H7 (cell line): ENCODE results near the genes ENOX2, STK26, GPC3, PLAC1, ETDC, CT45A3 and SLC9A6.

GRCh38 chrX:130129642-130130416 is 19.5 kb upstream of the ELF4 start:
- RAMPAGE, long total RNA = no peak

DNA sequence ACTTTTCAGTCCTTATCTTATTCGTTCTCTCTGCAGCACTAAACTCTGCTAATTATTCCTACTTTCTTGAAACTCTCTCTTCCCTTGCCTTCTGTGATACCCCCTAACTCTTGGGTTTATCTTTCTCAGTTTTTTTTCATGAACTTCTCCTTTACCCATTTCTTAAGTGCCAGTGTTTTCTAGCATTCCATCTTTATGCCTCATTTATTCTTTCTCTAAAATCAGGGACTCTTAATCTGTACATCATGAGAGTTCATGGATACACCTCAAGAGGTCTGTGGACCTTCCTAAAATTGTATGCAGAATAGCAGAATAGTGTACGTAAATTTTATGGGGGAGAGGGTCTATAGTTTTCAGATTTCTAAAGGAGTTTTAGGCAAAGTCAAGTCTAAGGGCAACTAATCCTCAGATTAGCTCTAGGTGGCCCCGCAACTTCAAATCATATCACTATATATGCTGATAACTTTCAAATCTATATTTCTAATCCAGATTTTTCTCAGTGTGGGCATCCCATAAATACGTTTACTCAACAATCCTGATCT is 60.3 kb downstream of the ENOX2 start:
- RAMPAGE, long total RNA = no peak

GRCh38 chrX:130902358-130903686 is at the start of gene ENOX2:
Gene ENOX2 (minus strand): TSS chrX:130903209.
- RAMPAGE, long total RNA = no peak

DNA sequence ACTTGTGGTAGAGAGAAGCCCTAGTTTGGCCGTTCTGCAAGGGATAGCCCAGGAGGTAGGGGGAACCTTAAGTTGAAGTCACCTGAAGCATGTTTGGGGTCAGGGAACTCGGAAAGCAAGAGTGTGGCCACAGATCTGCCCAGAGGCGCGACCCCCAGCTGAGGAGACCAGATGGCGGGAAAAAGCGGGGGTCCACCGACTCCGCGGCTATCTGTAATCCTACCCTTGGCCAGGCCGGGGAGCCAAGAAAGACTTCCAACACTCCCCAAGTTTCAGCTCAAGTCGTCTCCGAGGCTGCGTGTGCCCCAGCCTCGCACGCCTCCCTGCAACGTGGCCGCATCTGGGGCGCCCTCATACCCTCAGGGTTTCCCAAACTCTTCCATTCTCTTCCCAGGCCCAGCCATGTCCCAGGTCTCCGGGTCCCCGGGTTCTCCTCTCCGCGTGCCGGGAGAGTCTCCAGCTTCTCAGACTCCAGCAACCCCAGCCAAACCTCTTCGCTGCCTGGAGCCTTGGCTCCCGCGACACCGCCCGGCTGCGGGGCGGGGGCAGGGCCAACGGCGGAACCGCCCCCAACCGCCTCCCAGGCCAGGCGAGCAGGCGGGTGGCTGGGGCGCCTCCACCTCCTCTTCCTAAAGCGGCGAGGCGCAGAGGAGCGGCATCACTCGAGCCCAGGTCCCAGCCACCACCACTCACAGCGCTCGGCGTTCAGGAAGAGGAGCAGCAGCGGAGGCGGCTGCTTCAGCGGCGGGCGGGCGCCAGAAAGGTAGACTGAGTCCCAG is at the start of gene STK26:
TSS of gene STK26 (plus strand) at position 658 of the 779 bp plus-strand sequence.
- RAMPAGE, long total RNA = start-site peak on the plus strand centred at position 640 of the sequence, 105 bp wide, 941 reads

DNA sequence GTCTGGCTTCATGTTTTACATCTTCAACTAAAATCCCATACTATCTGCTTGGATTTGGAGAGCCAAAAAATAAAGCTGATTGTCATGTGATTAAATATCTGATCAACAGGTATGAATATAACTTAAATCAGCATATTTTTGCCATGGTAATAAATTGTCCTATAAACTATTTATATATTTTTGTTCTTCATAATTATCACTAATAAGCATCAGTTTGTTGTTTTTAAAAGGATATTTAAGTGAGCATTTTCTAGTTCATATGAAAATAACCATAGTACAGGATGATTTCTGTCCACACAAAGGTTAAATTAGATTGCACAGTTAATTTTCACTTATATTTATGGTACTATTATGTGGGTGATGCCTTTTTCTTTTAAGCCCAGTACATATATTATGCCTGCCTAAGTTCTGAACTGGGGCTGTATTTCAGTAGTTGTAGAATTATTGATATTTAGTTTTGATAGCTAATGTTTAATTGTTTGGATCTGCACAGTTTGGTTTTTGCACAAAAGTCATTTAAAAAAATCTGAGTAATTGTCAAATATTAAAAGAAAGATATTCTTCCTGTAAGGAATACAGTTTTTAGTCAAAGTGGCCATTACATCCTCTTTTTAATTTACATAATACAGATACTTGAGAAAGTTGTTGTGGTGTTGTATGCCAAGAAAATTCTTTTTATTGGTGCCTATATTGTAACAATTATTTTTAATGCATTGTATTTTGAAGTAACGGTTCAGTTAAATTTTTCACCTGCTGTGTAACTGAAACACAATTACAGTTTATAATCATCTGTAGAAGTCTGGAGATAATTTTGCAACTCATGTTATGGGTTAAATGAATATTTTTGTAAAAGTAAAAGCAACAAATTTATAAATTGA is 52.1 kb downstream of the STK26 start:
- RAMPAGE, long total RNA = no peak

DNA sequence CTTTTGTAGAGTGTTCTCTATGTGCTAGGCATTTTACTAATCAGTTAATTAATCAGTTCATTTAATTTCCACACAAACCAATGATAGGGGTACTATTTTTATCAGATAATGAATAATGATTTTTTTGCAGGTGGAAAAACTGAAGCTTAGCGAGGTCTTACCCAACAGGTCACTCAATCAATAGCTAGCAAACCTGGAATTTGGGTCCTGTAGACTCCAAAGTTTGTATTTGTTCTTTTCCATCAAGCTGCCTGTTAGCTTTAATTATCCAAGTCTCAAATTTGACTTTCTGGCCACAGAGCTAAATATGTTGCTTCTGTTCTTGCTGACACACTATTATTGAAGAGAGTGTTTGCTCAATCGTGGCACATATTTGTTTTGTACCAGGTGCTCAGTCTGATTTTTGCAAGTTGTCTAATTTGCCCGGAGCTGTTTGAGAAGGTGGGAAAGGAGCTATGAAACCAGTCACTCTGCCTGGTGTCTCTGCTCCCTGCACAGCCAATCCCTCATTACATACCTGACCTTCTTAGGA is 41.7 kb upstream of the FRMD7 start:
- RAMPAGE, long total RNA = no peak

- RAMPAGE, long total RNA = no peak
Observed at GRCh38 chrX:132281274-132281712, 62.0 kb upstream of the RAP2C start.

DNA sequence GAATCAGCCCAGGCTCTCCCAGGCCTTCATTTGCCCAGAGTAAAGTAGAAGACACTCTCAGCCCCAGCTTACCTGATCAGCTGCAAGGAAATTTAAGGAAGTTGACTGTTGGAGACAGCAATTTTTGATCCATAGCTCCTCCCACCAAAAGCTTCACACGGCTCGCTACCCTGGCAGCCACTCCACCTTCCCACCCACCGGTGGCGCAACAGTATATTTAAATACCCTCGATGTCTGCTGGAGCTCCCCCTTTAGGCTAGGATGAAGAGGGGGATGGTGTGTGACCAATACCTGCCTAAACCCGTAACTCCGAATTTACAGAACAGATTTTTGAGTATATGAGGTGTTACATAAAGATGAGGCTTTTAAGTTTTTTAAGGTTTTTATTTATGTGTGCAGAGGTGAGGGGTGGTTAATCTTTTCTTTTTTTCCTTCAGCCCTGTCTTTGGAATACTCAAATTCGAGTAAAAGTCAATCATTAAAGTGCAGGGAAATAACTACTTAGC is 75.3 kb downstream of the MBNL3 start:
- RAMPAGE, long total RNA = start-site peak on the minus strand centred at position 83 of the sequence, 36 bp wide, 5 reads

DNA sequence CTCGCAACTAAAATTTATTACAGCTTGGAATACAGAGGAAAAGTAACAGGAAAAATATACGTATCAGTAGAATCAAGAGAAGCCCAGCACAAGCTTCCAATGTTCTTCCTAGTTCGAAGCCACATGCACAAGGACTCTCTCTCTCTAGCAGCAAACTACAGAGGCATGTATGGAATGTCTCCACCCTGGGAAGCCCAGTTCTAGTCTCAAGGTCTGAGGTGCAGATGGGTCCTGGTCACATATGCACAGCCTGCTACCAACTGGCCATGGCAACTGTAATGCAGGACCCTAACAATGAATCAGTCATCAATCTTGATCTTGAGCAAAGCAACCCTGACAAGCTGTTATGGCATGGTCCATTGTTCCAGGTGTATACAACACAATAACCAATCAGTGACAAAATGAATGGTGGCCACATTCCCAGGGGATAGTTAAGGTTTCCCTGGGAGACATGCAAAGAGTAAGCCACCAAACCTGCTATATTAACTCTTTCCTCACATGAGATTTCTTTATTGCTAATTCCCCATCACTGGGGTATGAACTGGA is 55.8 kb downstream of the MBNL3 start:
- RAMPAGE, long total RNA = no peak

DNA sequence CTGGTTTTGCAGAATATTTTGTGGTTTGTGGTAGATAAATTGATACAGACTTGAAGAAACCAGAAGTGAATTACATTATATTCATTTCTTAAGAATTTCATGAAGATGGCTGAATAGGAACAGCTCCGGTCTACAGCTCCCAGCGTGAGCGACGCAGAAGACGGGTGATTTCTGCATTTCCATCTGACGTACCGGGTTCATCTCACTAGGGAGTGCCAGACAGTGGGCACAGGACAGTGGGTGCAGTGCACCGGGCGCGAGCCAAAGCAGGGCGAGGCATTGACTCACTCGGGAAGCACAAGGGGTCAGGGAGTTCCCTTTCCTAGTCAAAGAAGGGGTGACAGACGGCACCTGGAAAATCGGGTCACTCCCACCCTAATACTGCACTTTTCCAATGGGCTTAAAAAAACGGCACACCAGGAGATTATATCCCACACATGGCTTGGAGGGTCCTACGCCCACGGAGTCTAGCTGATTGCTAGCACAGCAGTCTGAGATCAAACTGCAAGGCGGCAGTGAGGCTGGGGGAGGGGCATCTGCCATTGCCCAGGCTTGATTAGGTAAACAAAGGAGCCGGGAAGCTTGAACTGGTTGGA is 51.2 kb upstream of the HS6ST2 start:
- RAMPAGE, long total RNA = no peak

GRCh38 chrX:133638221-133638635 is 222.9 kb upstream of the GPC4 start:
- RAMPAGE, long total RNA = no peak

DNA sequence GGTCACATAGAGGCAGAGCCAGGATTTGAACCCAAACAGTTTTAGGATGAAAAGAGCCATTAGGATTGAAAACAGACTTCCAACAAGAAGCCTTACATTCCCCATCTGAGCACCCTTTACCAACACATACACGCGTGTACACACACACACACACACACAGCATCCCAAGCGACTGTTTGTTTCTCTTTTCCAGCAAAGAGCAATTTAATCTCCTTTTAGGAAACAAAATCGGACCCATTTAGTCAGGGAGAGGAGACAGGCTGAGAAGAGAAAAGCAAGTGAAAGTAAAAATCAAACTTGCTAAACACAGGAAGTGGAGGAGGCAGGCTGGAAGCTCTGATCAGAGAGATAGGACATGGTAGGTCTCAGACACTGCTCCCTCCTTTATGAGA is 62.4 kb downstream of the GPC3 start:
- RAMPAGE, long total RNA = no peak

- RAMPAGE, long total RNA = start-site peak on the minus strand at chrX:133985582-133985598, 276 reads
Observed at GRCh38 chrX:133985360-133986172, at the start of gene GPC3. Gene GPC3 (minus strand): TSS chrX:133985594.

GRCh38 chrX:134658073-134658669 is at the start of gene PLAC1:
Gene PLAC1 (minus strand): TSS chrX:134658471.
- RAMPAGE, long total RNA = no peak

DNA sequence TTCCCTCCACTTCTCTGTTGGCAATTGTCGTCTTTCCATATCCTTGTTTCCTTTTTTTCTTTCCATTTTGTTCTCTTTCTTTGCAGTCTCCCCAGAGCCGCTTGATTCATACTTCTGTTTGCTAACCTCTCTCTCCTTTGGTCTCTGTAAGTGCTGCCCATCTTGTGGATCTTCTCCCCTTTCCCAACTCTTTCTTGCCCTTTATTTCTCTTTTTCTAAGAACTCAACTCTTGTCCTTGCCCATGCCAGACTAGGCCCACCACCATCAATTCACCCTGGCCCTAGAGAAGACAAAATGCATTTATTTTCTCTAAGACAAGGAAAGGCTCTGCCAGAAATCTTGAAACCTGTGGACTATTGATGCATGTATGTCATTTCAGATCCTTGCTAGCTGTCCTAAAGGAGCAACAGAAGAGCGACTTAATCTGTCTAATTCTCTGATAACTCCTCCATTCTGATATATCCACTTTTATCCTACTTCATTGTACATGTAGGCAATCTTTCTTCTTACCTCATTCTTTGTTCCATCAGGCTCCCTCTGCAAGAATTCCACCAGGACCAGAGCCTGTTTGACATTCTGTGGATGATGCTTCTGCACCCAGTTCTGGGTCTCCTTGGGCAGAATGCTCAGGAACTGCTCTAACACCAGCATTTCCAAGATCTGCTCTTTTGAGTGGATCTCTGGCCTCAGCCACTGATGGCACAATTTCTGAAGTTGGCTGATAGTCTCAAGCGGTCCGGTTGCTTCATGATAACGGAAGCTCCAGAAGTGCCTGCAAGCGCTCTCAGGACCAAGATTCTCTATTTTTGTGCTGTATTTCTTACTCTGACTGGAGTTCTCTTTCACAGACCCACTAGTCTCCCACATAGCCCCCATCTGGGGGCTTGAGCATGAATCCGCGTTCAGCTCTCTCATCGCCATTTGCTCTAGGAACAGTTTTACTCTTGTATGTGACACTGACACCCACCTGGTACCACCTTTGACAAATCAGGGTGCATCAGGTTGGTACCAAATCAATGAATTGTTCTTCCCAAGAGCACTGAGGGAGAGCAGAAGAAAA is 15.7 kb upstream of the ETDC start:
- RAMPAGE, long total RNA = no peak

- RAMPAGE, long total RNA = no peak
Observed at GRCh38 chrX:135309123-135309618, at the start of gene ETDC. Gene ETDC (plus strand): TSS chrX:135309480.

DNA sequence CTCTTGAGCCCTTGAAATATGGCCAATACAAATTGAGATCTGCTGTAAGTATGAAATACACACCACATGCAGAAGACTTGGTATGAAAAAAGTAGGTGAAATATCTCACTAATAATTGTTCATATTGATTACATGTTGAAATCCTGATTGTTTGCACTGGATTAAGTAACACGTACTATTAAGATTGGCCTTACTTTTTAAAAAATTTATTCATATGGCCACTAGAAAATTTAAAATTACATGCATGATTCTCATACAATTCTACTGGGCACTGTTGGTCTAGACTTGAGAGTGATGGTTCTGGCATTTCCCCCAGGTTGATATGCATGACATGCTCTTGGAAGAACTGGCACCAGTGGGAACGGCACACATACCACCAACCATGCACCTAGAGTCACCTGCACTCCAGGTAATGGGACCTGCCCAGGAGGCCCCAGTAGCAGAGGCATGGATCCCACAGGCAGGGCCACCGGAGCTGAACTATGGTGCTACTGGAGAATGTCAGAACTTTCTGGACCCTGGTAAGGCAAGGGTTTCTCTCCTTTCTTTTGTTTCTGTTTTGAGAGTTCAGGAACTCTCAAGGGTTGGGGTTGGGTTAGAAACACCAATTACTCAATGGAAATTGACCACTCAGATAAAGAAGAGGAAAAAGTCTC is 4.3 kb downstream of the ZNF449 start:
- RAMPAGE, long total RNA = no peak

DNA sequence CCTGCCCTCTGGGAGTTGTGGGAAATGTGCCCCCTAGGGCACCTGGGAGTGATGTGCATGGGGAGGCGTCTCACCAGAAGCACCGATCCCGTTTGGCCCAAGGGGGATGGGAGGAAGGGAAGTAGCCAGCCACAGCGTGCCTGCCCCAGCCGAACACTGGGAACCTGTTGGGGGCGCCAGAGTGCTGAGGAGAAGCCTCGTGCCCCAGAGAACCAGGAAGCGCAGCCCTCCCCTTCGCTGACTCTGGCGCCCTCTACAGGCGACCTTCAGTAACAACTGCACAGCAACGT is at the start of gene CT45A3:
TSS of gene CT45A3 (minus strand) at position 158 of the 290 bp plus-strand sequence.
- RAMPAGE, long total RNA = no peak

- RAMPAGE, long total RNA = no peak
Observed at GRCh38 chrX:135973139-135973347, 745 bp downstream of the MMGT1 start.

DNA sequence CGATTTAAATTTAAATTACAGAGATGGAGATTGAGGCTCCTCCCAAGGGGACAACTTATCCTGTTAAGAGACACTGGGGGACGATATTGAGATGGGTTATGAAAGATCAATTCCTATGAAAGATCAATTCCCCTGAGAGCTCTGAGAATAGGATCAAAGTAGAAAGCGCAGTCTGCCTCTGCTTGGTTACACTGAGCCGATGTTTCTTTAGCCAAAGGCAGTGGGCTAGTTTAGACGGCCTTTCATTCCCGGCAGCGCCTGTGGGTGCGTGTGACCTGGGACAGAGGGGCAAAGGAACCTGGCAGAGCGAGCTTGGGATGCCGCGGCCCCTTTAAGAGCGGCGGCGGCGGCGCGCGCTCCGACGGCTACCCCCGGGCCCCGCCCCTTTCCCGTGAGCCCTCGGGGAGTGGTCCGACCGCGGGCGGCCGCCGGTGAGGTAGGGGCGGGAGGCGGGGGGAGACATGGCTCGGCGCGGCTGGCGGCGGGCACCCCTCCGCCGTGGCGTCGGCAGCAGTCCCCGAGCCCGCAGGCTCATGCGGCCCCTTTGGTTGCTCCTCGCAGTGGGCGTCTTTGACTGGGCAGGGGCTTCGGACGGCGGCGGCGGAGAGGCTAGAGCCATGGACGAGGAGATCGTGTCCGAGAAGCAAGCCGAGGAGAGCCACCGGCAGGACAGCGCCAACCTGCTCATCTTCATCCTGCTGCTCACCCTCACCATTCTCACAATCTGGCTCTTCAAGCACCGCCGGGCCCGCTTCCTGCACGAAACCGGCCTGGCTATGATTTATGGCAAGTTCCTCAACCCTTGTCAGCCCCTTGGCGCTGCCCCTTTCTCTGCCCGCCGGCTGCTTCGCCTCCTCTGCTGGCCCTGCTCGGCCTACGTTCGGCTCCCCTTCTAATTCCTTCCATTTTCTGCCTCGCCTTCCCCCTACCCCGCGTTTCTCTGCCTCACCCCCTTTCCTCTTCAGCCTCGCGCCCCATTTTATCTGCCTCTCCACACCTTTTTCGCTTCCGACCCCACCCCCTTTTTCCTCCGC is at the start of gene SLC9A6:
TSS of gene SLC9A6 (plus strand) at position 394 of the 1,034 bp plus-strand sequence.
- RAMPAGE, long total RNA = start-site peak on the plus strand centred at position 422 of the sequence, 61 bp wide, 43 reads